Brain (tissue), 1 donor: ENCODE data around the genes NR1D2 and RARB.

DNA sequence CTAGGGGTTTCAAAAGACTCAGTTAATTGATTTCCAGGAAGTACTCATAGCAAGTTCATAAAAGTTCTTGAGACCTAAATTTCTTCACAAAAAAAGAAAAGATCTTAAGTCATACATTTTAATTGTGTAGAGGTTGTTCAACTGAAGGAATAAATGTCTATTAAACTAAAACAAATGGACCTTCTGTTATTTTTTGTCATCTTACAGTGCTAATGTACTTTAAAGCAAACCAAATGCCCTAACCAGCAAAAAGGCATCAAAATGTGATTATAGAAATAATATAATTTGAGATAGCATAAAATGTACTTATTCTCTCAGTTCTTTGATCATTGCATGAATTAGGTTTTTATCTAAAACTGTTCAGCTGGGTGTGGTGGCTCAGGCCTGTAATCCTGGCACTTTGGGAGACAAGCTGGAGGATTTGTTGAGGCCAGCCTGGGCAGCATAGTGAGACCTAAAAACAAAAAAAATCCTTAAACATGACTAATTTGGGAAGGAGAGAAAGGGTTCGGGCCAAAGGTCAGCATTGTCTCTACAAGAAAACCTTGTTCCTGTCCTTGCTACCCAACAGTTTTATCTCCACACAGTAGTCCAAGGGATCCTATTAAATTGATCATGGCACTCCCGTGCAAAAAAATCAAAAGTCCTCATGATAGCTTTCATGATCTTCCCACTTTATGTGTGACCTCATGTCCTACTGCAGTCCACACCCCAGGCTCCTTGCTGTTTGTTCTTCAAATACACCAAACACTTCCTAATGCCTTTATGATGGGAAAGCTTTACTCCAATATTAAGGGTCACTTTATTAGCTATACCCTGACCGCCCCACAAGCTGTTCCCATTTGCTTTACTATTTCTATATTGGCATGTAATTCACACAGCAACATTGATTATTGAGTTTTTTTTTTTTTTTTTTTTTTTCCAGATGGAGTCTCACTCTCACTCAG lies 4.0 kb downstream of the RPL15 start:
- RRBS, result no CpG with 5 or more reads among the region's 3 CpGs

DNA sequence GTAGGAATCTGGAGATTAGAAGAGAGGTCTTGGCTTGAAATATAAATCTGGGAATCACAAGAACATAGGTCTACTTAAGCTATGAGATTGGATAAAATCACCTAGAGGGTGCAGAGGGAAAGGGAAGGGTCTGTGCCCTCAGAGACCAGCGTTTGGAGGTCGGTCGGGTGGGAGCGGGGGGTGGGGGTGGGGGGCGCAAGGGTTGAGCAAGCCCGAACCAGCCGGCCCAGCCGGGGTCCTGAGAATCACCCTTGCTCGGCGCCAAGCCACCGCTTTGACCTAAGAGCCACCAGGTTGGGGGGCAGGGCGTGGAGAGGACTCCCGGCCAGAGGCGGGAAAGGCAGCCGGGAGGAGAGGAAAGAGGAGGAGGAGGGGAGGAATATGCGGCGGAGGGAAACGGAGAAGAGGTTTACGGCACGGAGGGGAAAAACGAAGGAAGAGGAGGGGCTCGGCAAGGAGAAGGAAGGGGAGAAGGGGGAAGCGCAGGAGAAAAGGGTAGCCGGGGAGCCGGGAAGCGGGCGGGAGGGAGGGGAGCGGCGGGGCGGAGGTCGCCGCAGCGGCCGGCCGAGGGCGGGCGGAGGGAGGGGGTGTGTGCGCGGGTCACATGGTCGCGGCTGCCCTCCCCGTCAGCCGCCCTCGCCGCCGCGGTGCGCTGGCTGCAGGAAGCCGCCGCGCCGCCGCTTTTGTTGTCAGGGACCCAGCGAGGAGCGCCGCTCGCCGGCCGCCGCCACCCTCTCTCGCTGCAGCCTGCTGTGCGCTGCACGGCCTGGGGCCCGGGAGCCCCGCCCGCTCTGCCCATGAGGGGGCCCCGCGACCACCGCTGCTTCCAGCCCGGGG lies at the start of gene NR1D2:
Gene NR1D2 (plus strand): TSS at position 626 of the 837 bp plus-strand sequence.
- RRBS, result 2% methylated on average over 24 of the region's 70 CpGs

DNA sequence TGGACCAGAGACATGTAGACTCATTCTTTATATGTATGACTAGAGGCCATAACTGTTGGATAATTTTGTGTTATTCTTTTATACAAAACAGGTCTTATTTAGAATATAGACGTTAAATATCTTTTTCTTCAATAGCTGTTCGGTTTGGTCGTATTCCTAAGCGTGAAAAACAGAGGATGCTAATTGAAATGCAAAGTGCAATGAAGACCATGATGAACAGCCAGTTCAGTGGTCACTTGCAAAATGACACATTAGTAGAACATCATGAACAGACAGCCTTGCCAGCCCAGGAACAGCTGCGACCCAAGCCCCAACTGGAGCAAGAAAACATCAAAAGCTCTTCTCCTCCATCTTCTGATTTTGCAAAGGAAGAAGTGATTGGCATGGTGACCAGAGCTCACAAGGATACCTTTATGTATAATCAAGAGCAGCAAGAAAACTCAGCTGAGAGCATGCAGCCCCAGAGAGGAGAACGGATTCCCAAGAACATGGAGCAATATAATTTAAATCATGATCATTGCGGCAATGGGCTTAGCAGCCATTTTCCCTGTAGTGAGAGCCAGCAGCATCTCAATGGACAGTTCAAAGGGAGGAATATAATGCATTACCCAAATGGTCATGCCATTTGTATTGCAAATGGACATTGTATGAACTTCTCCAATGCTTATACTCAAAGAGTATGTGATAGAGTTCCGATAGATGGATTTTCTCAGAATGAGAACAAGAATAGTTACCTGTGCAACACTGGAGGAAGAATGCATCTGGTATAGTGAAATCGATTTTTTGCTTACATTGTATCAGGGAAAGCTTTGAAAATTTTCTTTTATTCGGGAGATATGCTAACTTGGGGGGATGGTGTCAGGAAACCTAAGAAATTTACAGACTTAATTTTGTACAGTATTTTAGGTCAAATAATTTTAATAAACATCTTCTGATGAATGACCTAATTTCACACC lies 17.0 kb downstream of the NR1D2 start:
- RRBS, result no CpG with 5 or more reads among the region's 10 CpGs

GRCh38 chr3:23964769-23965253 lies 19.7 kb downstream of the NR1D2 start:
- RRBS, result no CpG with 5 or more reads among the region's 3 CpGs

GRCh38 chr3:24244505-24245004 lies 250.1 kb downstream of the THRB start:
- RRBS, result no CpG with 5 or more reads among the region's 1 CpG

GRCh38 chr3:24365186-24365511 lies 129.5 kb downstream of the THRB start:
- RRBS, result no CpG with 5 or more reads among the region's 2 CpGs

GRCh38 chr3:24373085-24373812 lies 121.4 kb downstream of the THRB start:
- RRBS, result no CpG with 5 or more reads among the region's 7 CpGs

DNA sequence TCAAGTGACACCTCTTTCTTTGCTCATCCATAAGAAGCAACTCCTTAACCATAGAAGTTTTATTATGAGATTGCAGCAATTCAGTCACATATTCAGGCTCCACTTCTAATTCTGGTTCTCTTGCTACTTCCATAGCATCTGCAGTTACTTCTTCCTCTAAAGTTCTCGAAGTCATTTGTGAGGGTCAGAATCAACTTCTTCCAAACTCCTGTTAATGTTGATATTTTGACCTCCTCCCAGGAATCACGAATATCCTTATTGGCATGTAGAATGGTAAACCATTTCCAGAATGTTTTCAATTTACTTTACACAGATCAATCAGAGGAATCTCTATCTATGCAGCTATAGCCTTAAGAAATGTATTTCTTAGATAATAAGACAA lies 27.5 kb downstream of the THRB start:
- RRBS, result no CpG with 5 or more reads among the region's 2 CpGs

GRCh38 chr3:24820019-24820344 lies 325.3 kb upstream of the THRB start:
- RRBS, result no CpG with 5 or more reads among the region's 2 CpGs

DNA sequence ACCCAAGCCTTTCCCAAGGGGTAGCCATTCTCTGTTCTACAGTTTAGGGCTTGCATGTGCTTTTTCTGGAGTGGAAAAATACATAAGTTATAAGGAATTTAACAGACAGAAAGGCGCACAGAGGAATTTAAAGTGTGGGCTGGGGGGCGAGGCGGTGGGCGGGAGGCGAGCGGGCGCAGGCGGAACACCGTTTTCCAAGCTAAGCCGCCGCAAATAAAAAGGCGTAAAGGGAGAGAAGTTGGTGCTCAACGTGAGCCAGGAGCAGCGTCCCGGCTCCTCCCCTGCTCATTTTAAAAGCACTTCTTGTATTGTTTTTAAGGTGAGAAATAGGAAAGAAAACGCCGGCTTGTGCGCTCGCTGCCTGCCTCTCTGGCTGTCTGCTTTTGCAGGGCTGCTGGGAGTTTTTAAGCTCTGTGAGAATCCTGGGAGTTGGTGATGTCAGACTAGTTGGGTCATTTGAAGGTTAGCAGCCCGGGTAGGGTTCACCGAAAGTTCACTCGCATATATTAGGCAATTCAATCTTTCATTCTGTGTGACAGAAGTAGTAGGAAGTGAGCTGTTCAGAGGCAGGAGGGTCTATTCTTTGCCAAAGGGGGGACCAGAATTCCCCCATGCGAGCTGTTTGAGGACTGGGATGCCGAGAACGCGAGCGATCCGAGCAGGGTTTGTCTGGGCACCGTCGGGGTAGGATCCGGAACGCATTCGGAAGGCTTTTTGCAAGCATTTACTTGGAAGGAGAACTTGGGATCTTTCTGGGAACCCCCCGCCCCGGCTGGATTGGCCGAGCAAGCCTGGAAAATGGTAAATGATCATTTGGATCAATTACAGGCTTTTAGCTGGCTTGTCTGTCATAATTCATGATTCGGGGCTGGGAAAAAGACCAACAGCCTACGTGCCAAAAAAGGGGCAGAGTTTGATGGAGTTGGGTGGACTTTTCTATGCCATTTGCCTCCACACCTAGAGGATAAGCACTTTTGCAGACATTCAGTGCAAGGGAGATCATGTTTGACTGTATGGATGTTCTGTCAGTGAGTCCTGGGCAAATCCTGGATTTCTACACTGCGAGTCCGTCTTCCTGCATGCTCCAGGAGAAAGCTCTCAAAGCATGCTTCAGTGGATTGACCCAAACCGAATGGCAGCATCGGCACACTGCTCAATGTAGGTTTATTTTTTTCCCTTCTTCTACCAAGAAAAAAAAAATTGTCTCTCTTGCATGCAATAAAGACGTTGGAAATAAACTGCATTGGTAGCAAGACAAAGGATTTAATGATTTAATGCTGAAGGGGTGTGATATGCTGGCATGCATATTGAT lies at the start of gene RARB:
Gene RARB (plus strand): TSS at position 533 of the 1,312 bp plus-strand sequence.
- RRBS, result 1% methylated on average over 7 of the region's 43 CpGs

- RRBS, result no CpG with 5 or more reads among the region's 2 CpGs
Observed at GRCh38 chr3:25539333-25539542, 111.2 kb downstream of the RARB start.

- RRBS, result no CpG with 5 or more reads among the region's 1 CpG
Observed at GRCh38 chr3:25793692-25793970, 3.7 kb downstream of the OXSM start.

- RRBS, result no CpG with 5 or more reads among the region's 1 CpG
Observed at GRCh38 chr3:26099746-26100334, 309.9 kb downstream of the OXSM start.

DNA sequence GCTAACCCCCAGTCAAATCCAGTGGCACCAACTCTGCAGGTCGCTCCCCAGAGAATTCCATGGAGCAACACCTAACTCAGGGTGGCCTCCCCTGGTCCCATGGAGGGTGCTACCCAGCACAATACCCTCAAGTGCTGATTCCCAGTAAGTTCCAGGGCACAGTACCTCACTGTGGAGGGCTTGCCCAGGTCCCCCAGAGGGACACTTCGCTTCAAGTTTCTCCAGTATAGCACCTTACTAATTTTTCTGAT lies 231.1 kb downstream of the NEK10 start:
- RRBS, result no CpG with 5 or more reads among the region's 2 CpGs

DNA sequence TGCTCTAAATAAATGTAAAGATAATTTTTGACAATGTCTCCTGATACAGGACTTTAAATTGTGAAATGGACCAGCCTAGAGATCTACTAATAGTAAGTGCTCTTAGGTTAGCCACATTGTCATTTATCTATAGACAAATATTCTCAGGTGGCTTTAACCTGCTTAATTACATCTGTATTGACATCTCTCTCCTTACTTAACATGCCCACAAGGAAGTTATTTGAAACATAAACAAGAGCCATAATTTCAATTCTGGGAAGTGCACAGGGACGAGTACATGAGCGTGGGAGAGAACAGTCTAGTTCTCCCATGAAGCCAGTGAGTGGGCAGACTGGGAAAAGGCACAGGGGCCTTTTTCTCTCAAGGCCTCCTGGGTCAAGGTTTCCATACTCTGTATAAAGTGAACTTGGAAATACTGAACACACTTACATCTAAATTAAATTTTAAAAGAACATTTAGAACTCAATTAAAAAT lies 54.2 kb downstream of the NEK10 start:
- RRBS, result no CpG with 5 or more reads among the region's 2 CpGs

GRCh38 chr3:27433798-27434420 lies 50.3 kb downstream of the SLC4A7 start:
- RRBS, result no CpG with 5 or more reads among the region's 6 CpGs

DNA sequence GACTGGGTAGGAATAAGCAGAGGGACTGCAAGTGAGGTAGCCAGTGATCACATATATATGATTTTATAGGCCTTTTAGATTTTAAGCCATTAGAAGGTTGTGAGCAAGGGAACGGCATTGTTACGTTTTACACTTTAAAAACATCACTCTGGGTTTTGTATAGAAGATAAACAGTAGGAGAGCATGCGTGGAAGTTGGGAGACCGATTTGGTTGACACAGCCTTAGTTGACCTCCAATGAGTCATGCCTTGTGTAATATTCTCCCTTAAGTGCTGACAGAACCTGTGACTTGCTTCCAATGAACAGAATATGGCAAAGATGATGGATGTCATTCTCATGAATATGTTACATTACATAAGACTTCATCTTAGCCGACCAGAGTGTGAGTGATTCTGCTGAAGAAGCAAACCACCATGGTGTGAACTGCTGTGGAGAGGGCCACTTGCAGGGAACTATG lies 37.2 kb upstream of the SLC4A7 start:
- RRBS, result no CpG with 5 or more reads among the region's 5 CpGs

DNA sequence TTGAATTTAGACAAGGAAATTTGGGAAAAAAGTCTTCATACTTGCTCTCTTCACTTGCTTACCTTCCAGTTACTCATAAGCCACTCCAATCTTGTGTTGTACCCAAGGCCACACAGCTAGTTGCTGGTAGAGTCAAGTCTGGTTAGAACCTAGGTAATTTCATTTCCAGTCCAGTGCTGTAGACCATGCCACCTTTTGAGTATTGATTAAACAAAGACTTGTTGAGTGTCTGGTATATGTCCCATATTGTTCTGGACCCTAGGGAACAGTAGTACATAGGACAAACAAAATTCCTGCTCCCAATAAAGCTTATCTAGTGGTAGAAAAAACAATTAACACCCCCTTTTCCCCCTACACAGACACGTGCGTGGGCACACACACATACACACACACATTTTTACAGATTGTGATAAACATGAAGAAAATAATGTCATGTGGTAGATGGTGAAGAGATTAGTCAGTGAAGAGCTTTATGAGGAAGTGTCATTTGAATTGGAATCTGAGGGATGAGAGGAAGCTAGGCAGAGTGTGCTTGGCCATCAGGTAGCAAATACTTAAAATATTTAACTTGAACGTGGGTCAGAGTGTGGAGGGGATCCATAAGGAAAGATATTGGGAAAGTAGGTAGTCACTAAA lies 2.2 kb downstream of the CMC1 start:
- RRBS, result no CpG with 5 or more reads among the region's 3 CpGs

DNA sequence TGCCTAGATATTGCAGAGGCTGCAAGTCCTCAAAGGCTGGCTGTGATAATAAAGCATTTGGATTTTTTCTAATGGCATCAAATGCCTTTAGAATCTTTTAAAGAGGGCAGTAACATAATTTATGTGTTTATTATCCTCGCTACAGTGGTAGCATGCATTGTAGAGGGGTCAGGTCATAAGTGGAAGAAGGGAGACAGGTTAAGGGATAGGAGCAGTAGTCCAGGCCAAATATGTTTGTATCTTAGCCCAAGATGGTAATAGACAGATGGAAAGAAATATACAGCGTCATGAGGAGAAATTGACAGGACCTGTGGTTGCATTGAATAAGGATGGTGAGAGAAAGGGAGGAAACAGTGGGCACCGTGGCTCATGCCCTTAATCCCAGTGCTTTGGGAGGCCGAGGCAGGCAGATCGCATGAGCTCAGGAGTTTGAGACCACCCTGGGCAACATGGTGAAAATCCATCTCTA lies 2.7 kb downstream of the CMC1 start:
- RRBS, result no CpG with 5 or more reads among the region's 5 CpGs

DNA sequence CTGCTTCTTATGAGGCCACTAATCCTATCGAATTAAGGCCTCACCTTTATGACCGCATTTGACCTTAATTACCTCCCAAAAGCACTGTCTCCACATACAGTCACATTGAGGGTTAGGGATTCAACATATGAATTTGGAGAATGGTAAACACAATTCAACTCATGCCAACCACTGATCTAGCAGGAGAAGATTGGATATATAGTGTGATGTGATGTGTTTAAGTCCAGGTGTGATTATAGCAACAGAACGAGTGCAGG lies 8.5 kb downstream of the CMC1 start:
- RRBS, result no CpG with 5 or more reads among the region's 3 CpGs